Measurements from ENCODE around the gene SLC9A8.

DNA sequence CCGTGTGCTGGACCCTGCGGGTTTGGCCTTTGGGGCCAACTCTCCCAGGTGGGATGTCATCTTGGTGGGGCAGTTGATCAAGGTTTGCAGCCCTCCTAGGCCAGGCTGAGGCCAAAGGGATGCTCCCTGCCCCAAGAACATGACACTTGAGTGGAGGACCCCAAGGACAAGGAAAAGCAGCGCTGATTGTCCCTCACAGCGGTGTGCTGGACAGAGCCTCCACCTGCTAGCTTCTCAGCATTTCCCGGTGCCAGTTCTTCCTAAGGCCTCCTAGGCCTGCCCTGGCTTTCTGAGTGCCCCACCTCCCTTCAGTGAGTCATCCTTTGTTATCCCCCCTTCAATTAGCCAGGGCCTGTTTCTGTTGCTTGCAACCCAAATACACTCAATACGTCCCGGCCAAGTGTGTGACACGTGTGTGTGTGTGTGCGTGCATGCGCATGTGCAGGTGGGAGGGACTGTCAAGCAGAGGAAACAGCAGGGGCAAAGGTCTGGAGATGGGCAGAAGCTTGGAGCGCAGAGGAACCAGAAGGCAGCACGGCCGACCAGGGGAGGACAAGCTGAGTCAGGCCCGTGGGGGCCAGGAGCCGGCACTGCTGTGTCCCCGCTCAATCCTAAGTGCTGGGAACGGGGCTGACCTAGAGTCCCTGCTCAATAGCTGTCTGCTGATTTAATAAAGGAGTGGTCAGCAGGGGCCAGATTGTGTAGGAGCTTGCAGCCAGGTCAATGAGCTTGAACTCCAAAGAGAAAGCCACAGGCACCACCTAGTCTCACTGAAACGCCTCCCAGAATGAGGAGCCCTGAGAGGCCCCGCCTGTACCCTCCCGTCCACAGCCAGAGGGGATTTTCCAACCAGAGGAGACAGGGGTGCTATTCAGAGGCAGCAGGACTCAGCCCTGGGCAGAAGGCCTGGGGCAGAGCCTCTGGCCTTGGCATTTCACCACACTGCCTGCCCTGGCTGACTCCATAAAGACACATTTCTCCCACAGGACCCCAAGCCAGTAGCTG, 159.8 kb downstream of the PREX1 start:
- PRO-cap = no peak

DNA sequence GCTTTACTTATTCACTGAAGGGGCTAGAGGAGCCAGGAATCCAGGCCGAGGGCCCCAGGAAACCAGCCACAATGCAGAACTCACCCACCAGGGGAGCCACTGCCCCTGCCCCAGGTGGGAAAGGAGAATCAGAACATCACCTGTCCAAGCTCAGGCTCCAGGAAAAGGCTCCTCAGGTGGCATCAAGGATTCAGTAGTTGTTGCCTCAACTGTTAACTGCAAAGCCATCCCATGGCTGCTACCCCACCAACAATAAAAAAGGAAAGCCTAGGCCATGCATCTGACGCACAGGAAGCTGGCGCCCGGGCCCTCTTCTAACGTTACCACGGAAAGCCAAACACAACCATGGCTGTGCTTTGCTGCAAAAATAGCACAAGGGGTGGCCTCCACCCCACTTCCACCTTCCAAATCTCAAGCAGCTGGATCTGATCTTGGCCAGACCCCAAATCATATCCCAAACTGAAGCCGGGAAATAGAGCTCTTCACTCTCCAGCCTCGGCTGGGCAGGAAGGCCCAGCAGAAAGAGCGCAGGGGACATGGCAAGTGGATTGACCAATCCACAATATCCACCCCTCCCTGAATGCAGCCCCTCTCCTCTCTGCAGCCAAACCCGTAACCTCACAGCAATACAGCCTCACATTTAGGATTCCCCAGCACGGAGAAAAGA, 120.9 kb downstream of the PREX1 start:
- PRO-cap = no peak

GRCh38 chr20:48723240-48724172, 104.3 kb downstream of the PREX1 start:
- PRO-cap = no peak

- PRO-cap = unidirectional peak, plus-strand start at chr20:48763704
Observed at GRCh38 chr20:48763006-48763926, 64.5 kb downstream of the PREX1 start.

- PRO-cap = no peak
Observed at GRCh38 chr20:48807228-48807939, 20.4 kb downstream of the PREX1 start.

- PRO-cap = no peak
Observed at GRCh38 chr20:48807960-48808830, 19.6 kb downstream of the PREX1 start.

- PRO-cap = no peak
Observed at GRCh38 chr20:48931676-48931996, 10.1 kb downstream of the ARFGEF2 start.

- PRO-cap = no peak
Observed at GRCh38 chr20:48990847-48991528, 55.1 kb upstream of the CSE1L start.

DNA sequence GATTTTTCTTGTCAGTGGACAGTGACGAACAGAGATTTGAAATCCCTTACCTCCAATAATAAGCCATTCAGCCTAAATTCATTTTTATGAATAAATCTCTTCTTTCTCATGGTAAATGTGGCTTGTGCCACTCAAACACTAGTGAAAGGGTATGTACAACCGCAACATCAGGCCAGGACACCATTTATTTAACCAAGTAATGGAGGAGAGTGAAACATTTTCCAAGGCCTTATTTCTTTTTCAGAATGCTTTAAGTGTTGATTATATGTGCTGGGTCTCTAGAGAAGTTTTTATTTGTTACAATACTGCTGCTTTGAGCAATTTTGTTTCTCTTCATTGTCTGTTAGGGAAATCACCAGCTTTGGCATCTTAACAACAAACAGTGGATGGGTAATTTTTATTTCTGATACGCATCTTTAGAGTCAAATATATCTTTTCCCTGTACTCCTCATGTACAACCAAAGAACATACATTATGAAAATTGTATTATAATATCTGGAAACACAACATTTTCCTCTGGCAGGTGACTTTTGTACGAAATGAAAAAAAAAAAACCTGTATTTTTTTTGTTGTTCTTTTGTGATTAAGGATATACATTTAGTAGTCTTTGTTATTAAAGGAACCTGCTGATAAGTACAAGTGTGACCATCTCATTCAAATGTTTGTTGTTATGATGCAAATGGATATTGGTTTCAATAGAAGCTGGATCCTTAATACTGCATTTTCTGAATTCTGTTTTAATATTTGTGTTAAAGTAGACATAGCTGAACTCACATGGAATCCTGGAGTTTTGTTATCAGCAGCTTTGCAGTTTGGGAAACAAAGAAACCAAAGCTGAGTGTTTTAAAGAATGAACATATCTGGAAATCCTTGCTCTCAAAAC, 10.4 kb upstream of the CSE1L start:
- PRO-cap = no peak

- PRO-cap = no peak
Observed at GRCh38 chr20:49114153-49114852, 68.2 kb downstream of the CSE1L start.

DNA sequence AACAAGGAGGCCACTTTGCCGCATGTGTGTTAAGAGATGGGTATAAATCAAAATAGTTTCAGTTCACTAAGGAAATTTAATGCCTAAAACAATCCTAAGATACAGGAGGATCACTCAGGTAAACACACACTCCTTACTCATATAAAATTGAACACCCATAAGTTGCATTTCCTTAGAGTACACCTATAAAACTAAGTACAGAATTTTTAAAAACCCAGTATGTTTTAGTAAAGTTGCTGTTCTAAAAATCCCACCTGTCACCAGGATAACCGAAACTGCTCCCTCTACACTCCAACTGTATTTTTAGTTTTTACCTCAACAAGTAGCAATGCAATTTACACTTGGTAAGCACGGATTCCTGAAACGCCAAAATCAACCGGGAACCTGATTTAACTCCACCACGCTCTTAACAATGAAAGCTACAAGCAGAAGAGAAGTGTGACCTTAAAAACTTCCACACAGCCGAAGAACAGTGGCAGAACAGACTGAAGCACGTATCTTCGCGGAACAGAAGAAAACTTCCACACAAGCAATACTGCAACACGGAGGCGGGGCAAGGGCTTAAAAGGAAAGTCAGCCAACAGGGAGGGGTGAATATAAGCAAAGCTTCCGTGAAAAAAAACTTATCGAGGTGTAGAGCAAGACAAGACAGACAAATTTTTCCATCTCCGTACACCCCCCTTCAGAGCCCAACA, 1.6 kb downstream of the STAU1 start:
- PRO-cap = bidirectional peak, plus-strand start at position 626 of the sequence, minus-strand start at position 286 of the sequence

- PRO-cap = unidirectional peak, plus-strand start at chr20:49230857
Observed at GRCh38 chr20:49230572-49231245, 11.5 kb downstream of the DDX27 start.

GRCh38 chr20:49385461-49386015, 96.9 kb downstream of the KCNB1 start:
- PRO-cap = no peak

- PRO-cap = no peak
Observed at GRCh38 chr20:49420898-49421565, 61.4 kb downstream of the KCNB1 start.

GRCh38 chr20:49483278-49483938, 940 bp upstream of the KCNB1 start:
- PRO-cap = no peak

DNA sequence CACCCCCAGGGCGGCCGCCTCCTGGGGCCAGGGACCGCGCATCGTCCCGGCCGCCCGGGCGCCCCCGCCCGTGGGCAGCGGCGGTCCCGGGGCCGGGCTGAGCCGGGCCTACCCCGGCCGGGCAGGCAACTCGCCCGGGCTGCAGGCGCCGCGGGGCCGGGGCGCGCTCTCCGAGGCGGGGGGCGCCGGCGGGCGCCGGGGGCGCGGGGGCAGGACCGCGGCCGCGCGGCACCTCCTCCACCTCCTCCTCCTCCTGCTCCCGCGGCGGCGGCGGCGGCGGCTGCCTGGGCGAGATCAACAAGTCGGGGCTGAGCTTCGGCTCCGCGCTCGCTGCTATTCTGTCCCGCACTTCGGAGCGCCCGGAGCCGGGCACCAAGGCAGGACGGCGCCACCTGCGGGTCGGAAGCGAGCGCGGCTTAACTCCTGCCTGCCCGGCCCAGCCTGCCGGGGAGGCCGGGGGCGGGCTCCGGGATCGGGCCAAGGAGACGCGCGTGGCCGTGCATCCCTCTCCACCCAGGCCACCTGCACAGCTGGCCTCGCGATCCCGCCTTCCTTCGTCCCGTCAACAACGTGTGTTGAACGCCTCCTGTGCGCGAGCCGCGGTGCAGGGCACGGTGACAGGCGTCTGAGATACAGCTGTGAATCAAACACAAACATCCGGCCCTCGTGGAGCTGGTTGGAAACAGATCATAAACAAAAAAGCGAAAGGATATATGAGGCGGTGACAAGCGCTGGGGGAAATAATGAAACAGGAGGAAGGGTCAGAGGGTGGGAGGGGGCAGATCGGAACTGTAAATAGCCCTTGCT, 1.7 kb upstream of the KCNB1 start:
- PRO-cap = no peak

- PRO-cap = no peak
Observed at GRCh38 chr20:49659980-49660536, 53.6 kb downstream of the B4GALT5 start.

DNA sequence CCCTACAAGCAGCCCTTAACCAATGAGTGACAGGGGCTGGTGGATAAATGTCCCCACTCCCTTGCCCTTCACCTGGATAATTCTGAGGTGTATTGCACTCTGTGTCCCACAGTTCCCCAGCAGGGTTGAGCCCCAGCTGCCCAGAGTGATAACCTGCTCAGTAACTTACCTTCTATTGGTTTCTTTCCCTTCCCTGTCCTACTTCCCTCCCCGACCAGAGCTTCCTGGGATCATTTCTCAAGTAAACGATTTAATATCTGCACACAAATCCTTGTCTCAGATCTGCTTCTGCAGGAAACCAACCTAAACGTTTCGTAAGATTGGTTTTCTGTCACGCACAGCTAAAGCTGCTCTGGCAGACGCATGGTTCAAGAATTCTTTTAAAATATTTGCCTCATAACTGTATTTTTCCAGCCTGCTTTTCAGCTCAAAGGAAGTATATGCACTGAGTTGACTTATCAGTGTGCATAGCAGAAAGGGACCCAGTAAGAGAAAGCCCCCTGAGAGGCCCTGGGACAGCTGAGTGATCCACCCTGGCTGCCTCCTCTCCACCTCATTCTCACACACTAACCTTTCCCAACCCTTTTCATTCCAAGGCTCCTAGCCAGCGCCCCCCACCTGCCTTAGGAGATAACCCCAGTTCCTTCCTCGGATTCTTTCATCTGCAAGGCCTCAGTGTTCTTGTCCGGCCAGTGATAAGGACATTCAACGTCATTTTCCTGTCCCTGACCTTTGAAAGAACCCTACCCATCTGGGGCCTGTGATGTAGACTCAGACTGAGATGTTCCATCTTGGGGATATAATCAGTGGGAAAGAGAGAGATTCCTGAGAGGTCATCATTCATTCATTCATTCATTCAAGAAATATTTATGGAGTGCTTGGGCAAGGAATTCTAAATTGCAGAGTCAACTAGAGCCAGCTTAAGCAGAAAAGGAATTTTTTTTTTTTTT, 22.5 kb upstream of the SLC9A8 start:
- PRO-cap = unidirectional peak, minus-strand start at position 561 of the sequence

- PRO-cap = no peak
Observed at GRCh38 chr20:49794337-49794839, 18.2 kb upstream of the SLC9A8 start.

- PRO-cap = bidirectional peak, plus-strand start at chr20:49812680, minus-strand start at chr20:49812548; bidirectional peak, plus-strand start at chr20:49812920, minus-strand start at chr20:49812774
Observed at GRCh38 chr20:49812449-49813522, at the start of gene SLC9A8. Gene SLC9A8, plus strand, starts transcription at chr20:49812828.

Measured in cardiac septum (tissue), 1 donor.